Smooth muscle cell (in vitro differentiated cells): ENCODE results near the genes DCTN2, EEF1AKMT3, ATP23 and LRIG3.

GRCh38 chr12:57118829-57119469, 7.8 kb upstream of the STAT6 start:
- RAMPAGE, long total RNA = no peak

DNA sequence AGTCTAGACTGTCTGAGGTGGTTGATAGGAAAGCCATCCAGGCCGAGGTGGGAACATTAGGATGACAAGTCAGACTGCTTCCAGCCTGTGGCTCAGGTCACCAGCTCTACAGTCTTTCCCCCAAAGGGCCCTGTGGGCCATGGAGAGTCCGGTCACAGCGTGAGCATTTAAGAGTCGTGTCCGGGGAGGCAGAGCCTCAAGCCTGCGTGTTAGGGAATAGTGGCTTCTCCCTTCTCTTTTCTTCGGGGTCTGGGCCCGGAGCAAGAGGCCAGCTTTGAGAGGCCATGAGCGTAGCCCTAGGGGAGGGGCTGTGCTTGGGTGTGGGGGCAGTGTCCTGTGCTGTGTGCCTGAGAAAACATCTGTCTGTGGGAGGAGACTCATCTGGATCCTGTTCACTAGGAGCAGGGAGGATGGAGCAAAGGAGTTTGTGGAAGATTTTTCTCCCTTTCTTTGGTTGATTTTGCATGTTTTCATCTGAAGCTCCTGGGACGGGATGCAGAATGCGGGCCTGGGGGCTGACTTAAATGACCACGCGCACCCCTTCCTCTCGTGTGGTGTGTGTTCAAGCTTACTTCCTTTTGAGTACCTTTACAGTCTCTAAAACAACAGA, 13.9 kb downstream of the LRP1 start:
- RAMPAGE, long total RNA = no peak

GRCh38 chr12:57165679-57166471, 37.6 kb downstream of the LRP1 start:
- RAMPAGE, long total RNA = no peak

- RAMPAGE, long total RNA = no peak
These were observed 31.0 kb upstream of the NXPH4 start for GRCh38 chr12:57185452-57186062.

GRCh38 chr12:57191315-57191691, 25.3 kb upstream of the NXPH4 start:
- RAMPAGE, long total RNA = no peak

GRCh38 chr12:57210013-57210674, 6.5 kb upstream of the NXPH4 start:
- RAMPAGE, long total RNA = no peak

GRCh38 chr12:57229870-57230310, 379 bp downstream of the SHMT2 start:
- RAMPAGE, long total RNA = start-site peak on the minus strand at chr12:57229997-57230035, 31 and 28 reads in 2 replicates; start-site peak on the plus strand at chr12:57230133-57230221, 83 and 52 reads in 2 replicates

GRCh38 chr12:57458561-57459520, 744 bp upstream of the GLI1 start:
- RAMPAGE, long total RNA = start-site peak on the minus strand at chr12:57459129-57459139, 33 and 22 reads in 2 replicates

DNA sequence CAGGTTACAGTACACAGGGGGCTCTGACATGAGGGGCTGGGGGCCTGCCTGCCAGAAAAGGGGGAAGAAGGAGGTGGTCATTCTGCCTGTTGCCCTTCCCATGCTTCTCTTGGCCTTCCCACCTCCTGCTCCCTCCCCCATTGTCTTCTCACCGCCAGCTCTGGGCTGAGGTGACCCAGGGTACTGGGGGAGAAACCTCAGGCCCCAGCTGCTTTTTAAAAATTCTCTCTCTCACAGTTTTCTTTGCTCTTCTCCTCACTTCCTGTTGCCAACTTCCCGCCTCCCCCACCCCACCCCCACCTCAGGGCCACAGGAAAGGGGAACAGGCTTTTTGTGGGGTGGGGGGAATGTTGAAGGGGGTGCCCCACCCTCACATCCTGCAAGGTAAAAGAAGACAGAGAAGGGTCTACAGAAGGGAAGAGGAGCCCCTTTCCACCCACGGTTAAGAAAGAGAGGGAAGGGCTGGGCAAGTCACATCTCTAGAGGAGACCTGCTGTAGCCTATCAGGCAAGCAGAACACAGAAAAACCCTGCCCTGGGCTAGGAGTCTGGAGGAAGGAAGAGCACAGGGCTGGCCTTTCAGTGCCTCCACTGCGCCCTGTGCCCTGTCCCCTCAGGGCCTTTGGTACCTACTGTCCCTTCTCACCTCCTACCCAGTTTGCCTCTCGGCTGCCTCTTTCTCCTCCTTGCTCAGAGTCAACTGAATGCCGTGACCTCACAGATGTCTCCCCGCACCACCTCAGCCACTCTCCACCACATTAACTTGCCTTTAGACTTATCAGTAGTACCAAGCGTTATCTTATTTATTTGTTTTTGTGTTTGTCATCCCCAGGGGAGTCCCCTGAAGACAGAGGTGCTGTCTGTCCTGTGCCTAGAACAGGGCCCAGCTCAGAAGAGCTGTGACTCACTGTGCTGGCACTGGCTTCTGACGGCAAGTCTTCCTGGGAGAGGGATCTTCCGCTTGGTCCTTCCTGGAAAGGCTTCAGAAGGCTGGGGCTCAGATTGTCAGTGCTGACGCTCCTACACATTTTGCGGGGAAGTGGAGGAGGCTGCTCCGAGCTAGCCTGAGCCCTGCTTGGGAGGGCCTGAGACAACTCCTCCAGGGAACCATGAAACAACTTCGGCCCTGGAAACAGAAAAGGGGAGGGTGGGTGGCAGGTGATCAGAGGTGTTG, 1.6 kb downstream of the ARHGAP9 start:
- RAMPAGE, long total RNA = no peak

- RAMPAGE, long total RNA = no peak
These were observed 2.2 kb downstream of the MBD6 start for GRCh38 chr12:57524487-57525547.

GRCh38 chr12:57530017-57531123, 7.7 kb downstream of the MBD6 start:
- RAMPAGE, long total RNA = no peak

GRCh38 chr12:57547011-57547644, at the start of gene DCTN2:
DCTN2 (minus strand) TSS chr12:57547192.
- RAMPAGE, long total RNA = start-site peak on the minus strand at chr12:57547128-57547190, 837 and 851 reads in 2 replicates

GRCh38 chr12:57720334-57720744, 18.2 kb downstream of the AGAP2 start:
- RAMPAGE, long total RNA = no peak

DNA sequence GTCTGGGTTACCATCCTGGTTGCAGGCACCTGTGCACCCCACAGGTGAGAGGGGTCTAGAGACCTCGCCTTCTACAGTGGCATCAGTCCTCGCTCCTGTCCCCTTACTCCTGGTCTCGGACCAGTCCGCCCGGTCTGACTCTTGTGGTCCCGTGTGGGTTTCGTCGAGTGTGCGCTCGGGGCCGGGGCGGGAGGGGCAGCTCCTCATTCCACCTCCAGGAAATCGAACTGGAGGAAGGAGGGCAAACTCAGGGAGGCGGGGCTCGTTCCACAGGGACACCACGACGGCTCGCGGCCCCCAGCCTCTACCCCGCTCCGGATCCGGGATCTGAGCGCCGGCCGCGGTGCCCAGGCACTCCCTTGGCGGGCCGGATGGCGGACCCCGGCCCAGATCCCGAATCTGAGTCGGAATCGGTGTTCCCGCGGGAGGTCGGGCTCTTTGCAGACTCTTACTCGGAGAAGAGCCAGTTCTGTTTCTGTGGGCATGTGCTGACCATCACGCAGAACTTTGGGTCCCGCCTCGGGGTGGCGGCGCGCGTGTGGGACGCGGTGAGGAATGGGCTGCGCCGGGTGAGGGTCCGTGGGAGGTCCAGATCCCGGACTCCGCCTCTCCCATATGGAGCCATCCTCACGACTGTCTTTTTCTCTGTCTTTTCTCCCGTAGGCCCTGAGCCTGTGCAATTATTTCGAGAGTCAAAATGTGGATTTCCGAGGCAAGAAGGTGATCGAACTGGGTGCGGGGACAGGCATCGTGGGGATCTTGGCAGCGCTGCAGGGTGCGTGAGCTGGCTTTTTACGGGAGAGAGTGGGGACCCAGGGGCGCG, at the start of gene EEF1AKMT3:
TSS of gene EEF1AKMT3 (plus strand) at position 261 of the 823 bp plus-strand sequence.
- RAMPAGE, long total RNA = start-site peak on the plus strand centred at position 287 of the sequence, 74 bp wide, 30 and 16 reads in 2 replicates

DNA sequence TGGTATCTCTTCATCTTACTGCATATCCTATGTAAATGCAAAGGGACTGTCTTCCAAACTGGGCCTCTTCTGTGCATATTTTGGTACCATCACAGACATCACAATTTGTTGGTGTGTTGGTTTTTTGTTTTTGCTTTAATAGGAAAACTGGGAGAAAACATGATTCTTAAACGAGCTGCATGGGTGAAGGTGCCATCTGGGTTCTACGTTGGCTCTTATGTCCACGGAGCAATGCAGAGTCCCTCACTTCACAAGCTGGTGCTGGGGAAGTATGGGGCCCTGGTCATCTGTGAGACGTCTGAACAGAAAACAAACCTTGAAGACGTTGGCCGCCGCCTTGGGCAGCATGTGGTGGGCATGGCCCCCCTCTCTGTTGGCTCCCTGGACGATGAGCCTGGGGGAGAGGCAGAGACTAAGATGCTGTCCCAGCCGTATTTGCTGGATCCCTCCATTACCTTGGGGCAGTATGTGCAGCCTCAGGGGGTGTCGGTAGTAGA, 13.5 kb downstream of the TSFM start:
- RAMPAGE, long total RNA = no peak

GRCh38 chr12:57934248-57935327, 6.8 kb upstream of the ATP23 start:
- RAMPAGE, long total RNA = no peak

GRCh38 chr12:57941081-57942028, at the start of gene ATP23:
ATP23 (plus strand) TSS chr12:57941567.
- RAMPAGE, long total RNA = start-site peak on the plus strand at chr12:57941661-57941674, 32 and 28 reads in 2 replicates

DNA sequence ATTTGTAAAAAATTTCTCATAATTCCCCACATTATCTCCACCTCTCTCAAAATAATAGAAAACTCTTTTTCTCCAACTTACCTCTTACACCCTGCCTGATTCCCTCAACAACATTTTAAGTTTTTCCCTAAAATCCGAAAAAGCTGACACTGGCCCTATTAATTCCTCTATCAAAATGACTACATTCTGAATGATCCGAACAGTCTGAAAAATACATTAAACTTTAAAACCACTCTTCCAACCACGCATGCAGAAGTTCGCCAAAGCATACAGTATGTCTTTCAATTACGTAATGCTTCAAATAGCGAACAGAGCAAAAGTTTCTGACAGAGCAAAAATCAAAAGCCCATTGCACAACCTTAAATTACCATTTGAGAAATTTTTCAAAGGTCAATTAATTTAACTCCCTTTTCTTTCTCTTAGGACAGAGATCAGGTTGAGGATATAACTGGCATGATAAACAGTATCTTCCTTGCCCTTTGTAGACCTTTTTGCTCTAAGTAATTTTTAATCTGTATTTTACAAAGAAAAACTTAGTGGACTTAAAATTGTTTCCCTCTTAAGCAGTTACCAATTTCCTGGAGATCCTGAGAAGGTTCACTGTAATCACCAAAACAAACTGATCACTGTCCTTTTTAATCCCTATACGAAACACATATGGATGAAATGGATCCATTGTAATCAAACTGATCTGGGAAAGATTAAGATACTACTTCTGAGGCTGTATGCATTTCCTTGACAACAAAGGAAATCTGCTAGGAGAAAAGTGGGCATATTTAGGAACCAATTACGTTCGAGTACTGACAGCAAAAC, 33.1 kb downstream of the LRIG3 start:
- RAMPAGE, long total RNA = no peak

GRCh38 chr12:58919835-58920873, at the start of gene LRIG3:
LRIG3 (minus strand) TSS chr12:58920504.
- RAMPAGE, long total RNA = no peak

DNA sequence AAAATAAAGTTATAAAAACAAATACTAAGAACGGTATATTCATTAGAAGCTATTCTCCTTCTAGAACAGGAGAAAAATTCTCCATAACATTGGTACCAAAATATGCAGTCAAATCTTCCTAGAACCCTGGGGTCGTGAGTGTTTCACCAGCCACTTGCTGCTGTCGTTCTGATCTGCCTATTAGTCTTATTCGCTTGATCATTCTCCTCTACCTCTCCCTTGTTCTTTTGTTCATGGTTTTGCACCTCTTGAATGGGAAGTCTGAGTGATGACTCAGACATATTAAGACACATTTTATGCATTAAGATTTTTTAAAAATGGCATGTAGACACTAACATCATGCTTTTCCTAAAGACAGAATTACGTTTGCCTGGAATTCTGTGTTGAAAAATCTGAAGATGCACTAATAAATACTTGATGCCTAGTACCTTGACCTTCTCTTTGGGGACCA, 159.1 kb upstream of the LRIG3 start:
- RAMPAGE, long total RNA = no peak